Measurements from ENCODE around the genes ZP1, SLC15A3 and SYT7.

DNA sequence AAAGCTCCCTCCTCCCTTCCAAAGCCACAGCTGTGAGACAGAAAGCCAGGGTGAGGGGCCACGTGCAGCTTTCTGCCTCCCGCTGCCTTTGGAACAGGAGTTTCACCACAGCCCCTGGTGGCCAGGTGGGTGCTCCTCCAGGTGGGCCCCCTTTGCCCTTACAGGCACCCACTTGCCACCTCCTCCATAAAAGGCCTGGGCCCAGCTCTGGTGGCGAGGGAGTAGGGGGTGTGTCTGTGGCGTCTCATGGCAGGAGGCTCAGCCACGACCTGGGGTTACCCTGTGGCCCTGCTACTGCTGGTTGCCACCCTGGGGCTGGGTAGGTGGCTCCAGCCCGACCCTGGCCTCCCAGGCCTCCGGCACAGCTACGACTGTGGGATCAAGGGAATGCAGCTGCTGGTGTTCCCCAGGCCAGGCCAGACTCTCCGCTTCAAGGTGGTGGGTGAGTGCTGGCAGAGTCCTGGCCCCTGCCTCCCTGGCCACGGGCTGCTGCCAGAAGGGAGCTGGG lies at the start of gene ZP1:
Gene ZP1, plus strand, starts transcription at position 227 of the 508 bp plus-strand sequence.
- RRBS = no CpG with 5 or more reads among the region's 10 CpGs

GRCh38 chr11:60873058-60873578 lies 5.8 kb downstream of the ZP1 start:
- RRBS = no CpG with 5 or more reads among the region's 17 CpGs

- RRBS = no CpG with 5 or more reads among the region's 3 CpGs
These were observed 644 bp upstream of the TMEM109 start for GRCh38 chr11:60913315-60913712.

GRCh38 chr11:60934371-60934728 lies 10.1 kb downstream of the TMEM132A start:
- RRBS = 88% methylated on average over 11 of the region's 40 CpGs

DNA sequence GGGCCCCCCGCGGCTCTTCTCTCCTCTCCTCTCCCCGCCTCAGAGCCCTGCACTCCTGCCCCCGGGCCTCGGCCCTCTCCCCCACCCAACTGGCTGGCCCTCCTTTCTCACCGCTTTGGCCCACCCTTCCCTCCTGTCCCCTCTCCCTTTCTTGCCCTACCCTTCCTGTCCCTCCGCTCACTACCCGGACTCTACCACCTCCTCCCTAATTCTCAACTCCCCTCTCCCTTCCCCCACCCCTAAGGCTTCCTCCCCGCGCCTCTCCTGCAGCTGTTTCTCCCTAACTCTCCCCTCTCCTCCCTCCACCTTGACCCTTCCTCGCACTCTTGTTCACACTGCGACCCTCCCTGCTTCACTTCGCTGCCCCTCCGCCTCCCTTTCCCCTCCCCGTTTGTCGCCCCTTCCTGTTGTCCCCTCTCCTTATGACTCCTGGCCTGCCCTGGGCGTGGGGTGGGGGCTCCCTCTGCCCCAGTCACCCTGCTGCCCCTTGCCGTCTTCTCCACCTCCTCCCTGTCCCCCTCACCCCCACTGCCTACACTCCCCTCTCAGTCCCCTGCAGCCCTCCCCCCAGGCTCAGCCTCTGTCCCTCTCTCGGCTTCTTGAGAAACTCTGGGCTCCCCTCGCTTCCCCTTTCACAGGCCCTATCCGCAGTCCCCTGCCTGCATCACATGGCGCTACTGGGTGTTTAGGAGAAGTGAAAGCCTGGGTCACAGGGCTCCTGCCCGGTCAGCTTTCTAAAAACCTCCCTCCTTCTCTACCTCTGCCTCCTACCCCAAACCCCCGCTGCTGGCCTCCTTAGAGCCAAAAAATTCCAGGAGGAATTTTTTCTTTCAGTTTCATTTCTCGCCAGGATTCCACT lies at the start of gene SLC15A3:
Gene SLC15A3, minus strand, starts transcription at position 611 of the 859 bp plus-strand sequence.
- RRBS = 10% methylated on average over 6 of the region's 25 CpGs

GRCh38 chr11:60984099-60984553 lies 12.6 kb downstream of the CD6 start:
- RRBS = no CpG with 5 or more reads among the region's 6 CpGs

- RRBS = no CpG with 5 or more reads among the region's 3 CpGs
These were observed 35.3 kb downstream of the CD6 start for GRCh38 chr11:61006750-61007146.

DNA sequence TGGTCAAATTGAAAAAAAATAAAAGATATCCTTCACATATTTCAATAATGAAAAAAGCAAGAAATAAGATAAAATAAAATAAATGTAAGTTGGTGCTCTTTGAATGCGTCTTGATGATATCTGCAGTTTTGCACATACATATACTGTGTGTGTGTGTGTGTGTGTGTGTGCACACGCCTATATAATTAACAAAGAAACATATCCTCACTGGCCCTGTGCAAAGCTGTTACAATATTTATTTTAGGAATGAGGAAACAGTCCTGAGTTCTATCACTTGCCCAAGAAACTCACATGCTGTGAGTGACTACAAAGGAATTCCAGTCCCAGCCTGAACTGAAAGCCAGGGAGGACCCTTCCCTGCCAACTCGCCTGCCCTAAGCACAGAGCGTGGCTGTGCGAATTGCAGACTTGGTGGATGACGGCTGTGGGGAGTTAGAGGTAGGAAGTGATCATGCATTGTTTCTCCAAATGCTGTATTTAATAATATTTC lies 26.5 kb upstream of the CD5 start:
- RRBS = no CpG with 5 or more reads among the region's 6 CpGs

- RRBS = no CpG with 5 or more reads among the region's 2 CpGs
These were observed 12.1 kb downstream of the CD5 start for GRCh38 chr11:61114389-61114817.

DNA sequence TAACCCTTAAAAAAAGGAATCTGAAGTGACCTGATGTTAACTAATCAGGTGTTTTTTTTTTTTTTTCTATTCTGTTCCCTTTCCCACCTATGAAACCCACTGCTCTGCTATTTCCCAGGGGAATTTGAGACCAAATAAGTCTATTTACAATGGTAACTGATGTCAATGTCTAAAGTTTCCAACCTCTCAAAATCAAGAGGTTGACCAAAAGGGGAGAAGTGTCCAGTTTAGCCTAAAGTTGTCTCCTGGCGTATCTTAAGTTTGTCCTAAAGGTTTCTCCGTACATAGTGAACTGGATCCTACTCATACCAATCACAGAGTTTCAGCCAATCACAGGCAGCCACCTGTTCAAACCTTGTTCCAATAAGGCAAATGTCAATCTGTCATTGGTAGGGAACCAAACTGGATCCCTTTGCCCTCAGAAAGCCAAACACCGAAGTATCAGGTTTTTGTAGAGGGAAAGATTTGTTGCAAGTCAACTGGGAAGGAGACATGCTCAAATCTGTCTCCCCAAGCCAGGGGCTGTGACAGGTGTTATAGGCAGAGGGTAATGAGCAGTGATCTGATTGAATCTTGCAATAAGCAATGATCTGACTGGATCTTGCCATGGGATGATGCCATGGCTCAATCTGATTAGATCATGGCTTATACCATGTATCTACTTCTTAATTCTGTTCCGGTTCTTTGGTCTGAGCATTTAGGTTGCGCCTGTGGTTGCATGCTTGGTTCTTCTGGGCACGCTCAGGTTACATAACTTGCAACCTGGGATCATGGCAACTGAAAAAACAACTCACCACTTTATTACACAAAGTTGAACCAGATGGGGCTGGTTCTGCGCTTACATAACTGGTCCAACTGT lies 1.0 kb upstream of the VPS37C start:
- RRBS = no CpG with 5 or more reads among the region's 7 CpGs

- RRBS = no CpG with 5 or more reads among the region's 10 CpGs
These were observed 8.3 kb downstream of the PGA5 start for GRCh38 chr11:61249210-61249727.

DNA sequence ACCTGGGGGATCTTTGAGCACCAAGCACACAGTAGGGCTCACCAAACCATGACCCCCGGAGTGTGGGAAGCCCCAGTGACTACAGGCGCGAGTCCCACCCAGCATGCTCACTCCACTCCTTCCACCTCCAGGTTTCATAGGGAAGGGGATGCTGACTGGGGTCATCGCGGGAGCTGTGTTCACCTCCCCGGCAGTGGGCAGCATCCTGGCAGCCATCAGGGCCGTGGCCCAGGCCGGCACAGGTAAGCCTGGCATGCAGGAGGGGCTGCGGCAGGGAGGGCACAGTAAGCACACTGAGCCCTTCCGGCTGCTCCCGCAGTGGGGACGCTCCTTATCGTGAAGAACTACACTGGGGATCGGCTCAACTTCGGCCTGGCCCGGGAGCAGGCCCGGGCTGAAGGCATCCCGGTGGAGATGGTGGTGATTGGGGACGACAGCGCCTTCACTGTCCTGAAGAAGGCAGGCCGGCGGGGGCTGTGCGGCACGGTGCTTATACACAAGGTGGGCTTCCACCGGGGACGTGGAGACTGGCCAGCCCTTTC lies 6.0 kb downstream of the TKFC start:
- RRBS = 87% methylated on average over 19 of the region's 26 CpGs

DNA sequence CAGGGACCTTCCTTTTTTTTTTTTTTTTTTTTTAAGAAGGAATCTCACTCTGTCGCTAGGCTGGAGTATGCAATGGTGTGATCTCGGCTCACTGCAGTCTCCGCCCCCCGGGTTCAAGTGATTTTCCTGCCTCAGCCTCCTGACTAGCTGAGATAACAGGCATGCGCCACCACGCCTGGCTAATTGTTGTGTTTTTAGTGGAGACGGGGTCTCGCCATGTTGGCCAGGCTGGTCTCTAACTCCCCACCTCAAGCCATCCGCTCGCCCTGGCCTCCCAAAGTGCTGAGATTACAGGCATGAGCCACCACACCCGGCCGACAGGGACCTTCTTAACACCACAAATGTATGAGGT lies 11.3 kb downstream of the TKFC start:
- RRBS = no CpG with 5 or more reads among the region's 12 CpGs

DNA sequence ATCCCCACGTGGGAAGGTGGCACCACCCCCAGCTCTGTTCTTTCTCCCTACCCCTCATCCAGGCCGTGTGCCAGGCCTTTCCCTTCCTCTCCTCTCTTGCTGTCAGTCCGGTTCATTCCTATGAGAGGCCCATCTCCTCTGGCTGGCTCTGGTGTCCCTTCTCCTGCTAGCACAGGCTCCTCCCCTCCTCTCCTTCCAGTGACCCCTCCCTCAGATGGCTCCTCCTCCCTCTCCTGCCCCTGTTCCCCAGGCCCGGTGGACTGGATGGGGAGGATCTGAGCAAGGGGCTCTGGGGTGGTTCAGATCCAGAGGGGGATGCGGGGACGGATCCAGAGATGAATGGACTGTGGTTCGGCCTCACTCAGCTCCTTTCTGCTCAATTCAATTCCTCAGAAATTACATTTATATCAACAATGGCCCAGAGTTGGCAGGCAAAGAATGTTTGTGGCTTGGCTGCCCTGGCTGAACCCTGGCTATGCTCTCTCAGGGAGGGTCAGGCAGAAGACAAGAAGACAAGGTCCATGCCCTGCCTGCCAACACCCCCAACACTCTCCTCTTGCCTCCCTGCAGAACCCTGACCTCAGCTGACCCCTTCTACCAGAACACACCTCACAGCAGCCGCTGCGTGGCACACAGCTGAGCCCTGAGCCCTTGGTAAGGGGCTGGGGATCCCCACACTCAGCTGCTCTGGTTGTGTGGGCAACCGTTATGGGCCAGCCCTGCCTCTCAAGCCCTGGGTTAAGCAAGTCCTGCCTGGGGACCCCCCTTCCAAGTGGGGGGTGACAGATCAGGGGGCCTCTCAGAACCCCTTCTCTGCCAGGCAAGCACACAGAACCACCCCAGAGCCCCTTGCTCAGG lies 9.2 kb downstream of the PPP1R32 start:
- RRBS = no CpG with 5 or more reads among the region's 10 CpGs

DNA sequence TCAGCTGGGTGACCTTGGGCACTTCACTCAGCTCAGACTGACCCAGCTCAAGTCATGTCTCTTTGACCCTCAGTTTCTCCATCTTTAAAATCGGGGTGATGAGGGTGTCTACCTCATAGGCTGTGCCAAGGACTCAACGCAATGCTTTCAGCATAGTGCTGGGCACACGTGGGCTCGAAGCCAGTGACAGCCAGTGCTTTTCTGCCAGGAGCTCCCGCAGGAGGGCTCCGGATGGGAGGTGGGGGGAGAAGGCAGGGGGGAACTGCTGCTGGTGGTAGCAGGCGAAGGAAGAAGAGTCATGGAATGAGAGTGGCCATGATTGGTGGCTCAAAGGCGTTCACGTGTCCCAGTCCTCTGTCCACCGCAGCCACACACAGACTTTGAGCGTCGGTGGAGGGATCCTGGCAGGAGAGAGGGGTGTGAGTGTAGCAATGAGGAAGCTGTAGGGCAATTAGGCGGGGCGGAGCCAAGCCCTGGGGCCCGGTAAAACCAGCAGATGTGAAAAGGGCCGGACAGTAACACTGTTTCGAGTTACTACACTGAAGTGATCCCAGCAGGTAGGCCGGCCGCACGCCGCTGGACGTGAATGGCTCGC lies 661 bp upstream of the LRRC10B start:
- RRBS = no CpG with 5 or more reads among the region's 23 CpGs

GRCh38 chr11:61513231-61514272 lies 5.0 kb downstream of the LRRC10B start:
- RRBS = no CpG with 5 or more reads among the region's 26 CpGs

DNA sequence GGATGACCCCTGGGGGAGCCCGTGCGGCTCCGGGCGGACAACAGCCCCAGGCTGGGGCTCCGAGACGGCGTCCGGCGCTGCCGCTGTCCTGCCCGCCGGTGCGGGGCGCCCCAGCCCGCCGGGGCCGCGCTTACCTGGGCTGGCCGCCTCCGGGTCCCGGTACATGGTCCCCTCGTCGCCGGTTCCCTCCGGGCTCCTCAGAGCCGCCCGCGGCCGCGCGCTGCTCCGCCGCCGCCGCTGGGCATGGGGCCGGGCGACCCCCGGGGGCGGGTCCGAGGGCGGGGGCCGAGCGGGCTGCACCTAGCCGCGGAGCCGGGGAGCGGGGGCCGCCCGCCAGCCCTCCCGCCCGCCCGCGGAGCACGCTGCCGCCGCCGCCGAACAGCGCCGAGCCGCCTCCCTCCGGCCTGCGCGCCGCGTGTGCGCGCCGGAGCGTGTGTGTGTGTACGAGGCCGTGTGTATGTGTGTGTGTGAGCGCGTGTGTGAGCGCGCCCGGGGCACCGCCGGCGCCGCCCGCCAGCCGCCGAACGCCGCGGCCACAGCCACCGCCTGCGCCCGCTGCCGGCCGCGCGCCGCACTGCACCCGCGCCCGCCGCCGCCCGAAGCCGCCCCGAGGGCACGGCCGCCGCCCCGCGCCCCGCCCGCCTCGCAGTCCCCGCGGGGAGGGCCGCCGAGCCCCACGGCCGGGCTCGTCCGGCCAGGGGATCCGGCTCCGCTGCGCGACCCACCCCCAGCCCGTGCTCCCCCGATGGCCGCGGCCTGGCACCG lies at the start of gene SYT7:
Gene SYT7, minus strand, starts transcription at position 421 of the 765 bp plus-strand sequence.
- RRBS = 2% methylated on average over 65 of the region's 128 CpGs

- RRBS = 2% methylated on average over 13 of the region's 71 CpGs
These were observed 6.9 kb upstream of the SYT7 start for GRCh38 chr11:61587308-61588627.

DNA sequence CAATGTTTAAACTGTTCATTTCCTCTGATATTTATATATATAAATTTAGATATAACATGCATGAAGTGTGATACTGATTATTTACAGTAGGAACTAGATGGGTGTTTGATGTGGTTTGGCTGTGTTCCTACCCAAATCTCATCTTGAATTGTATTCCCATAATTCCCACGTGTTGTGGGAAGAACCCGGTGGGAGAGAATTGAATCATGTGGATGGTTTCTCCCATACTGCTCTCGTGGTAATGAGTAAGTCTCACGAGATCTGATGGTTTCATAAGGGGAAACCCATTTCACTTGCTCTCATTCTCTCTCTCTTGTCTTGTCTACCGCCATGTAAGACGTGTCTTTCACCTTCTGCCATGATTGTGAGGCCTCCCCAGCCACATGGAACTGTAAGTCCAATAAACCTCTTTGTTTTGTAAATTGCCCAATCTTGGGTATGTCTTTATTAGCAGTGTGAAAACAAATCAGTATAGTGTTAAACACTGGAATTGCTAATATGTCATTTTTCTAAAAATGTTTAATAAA lies 33.9 kb upstream of the SYT7 start:
- RRBS = no CpG with 5 or more reads among the region's 6 CpGs

DNA sequence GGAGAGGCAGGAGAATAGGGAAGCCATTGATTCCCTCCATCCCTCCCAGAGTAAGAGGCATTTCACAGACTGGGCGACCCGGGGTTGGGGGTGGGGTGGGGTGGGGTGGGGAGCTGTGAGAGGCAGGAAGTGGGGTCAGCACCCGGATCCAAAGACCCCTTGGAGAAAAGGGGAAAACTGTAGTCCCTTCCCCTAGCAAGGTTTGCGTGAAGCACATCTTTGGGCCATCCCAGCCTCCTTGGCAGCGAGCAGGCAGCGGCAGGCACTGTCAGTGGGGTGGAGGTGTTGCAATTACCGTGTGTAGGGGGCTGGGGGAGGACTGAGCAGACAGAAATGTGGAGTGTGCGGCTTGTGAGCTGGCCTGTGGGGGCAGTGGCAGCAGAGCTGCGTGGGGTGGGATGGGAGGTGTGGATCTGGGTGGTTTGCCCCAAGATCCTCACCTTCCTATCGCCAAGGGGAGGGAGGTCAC lies 16.4 kb downstream of the DAGLA start:
- RRBS = 35% methylated on average over 1 of the region's 10 CpGs